ENCODE measurements around the genes RASL12 and CILP.

GRCh38 chr15:64985330-64985960, 4.3 kb downstream of the SPG21 start:
- PRO-cap: no peak
- RAMPAGE, long total RNA, 2 experiments: no peak in any of the 2 experiments

GRCh38 chr15:65043940-65044557, 1.1 kb upstream of the SLC51B start:
- PRO-cap: no peak
- RAMPAGE, long total RNA, 2 experiments: no peak in any of the 2 experiments

DNA sequence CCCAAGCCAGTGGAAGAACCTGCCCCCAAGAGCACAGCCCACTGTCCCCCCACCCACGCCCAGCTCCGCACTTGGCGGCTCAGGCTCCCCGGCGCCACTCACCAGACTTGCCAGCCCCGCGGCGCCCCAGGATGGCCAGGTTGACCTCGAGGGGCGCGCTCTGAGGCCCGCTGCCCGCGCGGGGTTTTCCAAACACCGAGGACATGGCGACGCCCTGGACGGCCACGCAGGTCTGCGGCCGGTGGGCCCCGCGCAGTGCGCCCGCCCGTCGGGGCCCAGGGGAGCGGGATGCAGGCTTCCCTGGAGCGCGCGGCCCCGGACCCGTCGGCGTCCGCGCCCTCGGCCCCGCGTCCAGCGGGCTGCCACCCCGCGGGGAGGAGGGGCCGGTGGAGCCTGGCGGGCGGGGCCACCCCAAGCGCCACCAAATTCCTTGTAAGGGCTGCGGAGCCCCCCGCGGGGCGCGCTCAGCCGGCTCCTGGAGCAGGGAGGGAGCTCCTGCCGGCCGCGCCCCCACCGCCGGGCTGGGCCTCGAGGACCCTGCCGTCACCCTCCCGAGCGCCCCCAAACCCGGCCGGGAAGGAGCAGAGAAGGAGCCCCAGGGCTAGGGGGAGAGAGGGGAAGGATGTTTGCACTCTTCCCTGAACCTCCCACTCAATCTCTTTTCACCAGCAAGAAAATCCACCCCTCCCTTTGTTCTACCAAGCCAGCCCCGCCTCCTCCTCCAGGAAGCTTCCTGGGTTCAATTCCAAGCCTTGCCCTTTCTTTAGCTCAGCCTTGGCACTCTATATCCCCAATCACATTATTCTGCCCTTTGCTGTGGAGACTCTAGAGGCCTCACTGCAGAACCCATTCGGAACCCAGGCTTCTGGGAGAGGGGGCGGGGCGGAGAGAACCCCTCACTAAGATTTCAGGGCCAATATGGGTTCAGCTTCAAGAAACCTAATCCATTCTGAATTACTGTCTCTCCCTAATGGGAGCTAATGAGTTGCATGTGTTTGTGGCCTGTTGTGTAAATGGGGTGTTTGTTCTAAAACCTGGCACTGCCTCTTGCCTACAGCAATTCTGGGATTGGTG, at the start of gene RASL12:
TSS of gene RASL12 (minus strand) at position 361 of the 1,074 bp plus-strand sequence.
- PRO-cap: unidirectional peak, minus-strand start at position 361 of the sequence; bidirectional peak, plus-strand start at position 564 of the sequence, minus-strand start at position 361 of the sequence; unidirectional peak, minus-strand start at position 664 of the sequence
- RAMPAGE, long total RNA, 2 experiments: no peak in any of the 2 experiments

GRCh38 chr15:65088654-65089173, 12.2 kb downstream of the KBTBD13 start:
- PRO-cap: no peak
- RAMPAGE, long total RNA, 2 experiments: no peak in any of the 2 experiments

GRCh38 chr15:65089196-65089830, 12.8 kb downstream of the KBTBD13 start:
- PRO-cap: no peak
- RAMPAGE, long total RNA, 2 experiments: no peak in any of the 2 experiments

DNA sequence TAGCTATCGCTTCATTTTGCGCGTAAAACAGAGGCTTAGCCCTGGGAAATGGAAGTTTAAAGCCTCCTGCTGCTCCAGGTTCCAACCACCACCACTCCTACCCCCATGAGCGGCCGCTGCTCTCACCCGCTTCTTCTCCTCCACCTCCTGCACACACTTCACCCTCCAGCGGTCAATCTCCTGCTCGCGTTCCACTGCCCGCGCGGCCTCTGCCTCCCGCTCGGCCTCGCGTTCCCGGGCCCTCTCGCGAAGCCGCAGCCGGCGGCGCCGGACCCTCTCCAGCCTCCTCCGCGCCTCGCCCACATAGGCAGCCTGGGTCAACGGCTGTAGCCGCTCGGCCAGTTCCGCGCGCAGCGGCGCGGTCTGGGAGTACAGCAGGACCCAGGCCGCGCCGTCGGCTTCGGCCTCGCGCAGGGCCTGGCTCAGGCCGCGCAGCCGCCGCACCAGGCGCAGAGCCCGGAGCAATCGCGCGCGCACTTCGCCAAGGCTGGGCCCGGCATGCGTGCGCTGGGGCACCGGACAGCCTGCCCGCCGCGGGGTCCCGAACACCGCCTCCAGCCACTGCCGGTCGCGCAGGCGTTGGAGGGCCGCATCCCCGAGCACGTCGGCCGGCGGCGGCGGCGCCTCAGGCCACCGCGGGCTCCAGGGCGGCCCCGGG, 693 bp downstream of the PDCD7 start:
- PRO-cap: no peak
- RAMPAGE, long total RNA, 2 experiments: no peak in any of the 2 experiments

GRCh38 chr15:65211387-65211845, at the start of gene CILP:
Gene CILP (minus strand): TSS chr15:65211473.
- PRO-cap: no peak
- RAMPAGE, long total RNA, 2 experiments: start-site peak on the minus strand in 1 of 2 experiments, at chr15:65211472-65211477 at its widest, 56 reads per replicate

DNA sequence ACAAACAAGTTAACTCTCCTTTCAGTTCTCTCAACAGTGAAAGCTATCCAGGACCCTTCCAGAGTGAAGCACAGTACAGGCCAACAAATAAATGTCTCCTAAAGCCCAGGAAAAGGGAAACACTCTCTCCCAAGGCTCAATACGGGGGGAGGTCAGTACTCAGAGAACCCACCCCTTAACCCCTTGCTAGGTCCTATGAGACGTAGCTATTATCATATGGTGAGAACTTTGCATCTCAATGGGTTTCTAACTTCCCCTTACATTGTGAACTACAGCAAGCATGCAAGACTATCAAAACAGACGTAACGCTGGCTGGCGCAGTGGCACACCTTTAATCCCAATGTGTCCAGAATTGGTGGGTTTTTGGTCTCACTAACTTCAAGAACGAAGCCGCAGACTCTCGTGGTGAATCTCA, 13.2 kb upstream of the PARP16 start:
- PRO-cap: no peak
- RAMPAGE, long total RNA, 2 experiments: no peak in any of the 2 experiments

DNA sequence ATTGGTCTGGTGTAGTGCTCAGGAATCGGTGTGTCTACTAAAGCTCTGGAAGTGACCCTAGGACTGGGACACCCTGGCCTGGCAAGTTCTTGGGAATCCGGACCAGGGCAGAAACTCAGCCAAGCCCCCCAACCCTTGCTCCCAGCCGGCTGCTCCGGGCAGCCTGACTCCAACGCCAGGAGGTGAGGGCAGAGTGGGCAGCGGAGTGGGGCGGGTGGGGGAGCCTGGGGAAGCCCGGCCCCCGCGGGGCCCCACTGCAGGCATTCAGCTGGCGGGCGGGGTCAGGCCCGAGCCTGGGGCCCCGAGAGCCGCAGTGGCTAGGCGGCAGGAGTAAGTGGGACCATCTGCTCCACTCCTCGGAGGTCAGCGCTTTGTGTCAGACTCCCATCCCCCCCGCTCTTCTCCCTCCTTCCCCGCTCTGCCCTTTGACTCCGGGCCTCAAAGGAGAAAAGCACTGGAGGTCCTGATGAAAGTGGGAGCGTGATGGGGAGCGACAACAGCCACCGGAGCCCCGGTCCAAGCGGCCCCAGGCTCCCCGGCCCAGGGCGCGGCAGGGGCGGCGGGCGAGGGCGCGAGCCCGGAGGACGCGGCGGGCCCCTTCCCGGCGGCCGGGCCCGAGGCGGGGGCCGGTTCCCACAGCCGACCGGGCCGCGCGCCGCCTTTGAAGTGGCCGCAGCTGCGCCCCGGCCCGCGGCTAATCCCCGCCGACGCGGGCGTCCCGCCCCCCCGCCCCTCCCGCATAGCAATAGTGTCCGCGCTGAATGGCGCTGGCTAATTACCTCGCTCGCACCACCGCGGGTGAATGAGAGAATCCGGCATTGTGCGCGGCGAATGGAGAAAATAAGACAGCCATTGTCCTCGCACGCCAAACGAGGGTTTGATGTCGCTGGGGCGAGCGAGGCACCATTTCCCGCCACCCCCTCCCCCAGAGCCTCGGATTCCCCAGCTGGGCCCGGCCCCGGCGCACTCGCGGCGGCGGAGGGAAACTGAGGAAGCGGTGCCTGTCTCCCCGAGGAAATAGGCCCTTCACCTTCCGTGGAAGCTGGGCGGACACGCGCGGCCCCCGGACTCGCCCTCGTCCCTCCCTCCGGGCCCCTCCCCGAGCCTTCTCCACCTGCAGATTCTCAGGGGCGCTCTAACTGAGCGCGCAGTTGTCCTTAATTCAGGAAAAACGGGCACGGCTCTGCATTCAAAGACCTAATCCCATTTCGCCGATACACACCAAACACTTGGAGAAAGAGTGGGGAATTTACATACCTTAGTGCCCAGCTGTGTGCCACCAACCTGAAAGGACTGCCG, 22.4 kb downstream of the IGDCC3 start:
- PRO-cap: no peak
- RAMPAGE, long total RNA, 2 experiments: no peak in any of the 2 experiments

DNA sequence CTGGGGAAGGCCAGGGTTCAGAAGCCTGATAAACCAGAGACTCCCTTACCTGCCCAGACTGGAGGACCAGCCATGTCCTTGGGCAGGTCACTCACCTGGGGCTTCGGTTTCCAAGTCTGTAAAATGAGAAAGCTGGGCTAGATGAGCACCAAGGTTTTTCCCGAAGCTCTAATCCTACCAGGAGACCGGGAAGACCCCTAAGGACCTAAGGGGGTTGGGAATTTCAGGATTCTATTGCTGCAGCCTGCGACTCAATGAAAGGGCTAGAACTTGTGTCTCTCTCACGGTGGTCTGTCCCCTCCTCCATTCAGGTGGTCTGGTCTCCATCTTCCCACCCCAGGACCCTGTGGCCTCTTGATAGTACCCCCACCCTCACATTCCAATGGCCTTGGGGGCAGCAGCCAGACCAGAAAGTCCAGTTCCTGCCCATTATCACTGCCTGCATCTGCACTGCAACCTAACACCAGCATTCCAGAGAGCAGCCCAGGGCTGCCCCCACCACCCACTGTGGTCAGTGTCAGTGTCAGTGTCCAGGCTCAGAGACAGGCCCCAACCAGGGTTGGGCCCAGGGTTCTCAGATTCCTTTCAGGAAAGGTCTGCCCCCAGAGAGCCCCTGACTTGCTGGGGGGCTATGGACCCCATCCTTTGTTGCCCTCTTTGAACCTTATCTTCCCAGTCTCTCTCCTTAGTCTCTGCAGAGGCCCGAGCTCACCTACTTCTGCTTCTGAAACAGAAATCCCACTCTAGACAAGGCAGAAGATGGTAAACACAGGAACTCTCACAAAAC, 12.6 kb downstream of the IGDCC3 start:
- PRO-cap: no peak
- RAMPAGE, long total RNA, 2 experiments: no peak in any of the 2 experiments

DNA sequence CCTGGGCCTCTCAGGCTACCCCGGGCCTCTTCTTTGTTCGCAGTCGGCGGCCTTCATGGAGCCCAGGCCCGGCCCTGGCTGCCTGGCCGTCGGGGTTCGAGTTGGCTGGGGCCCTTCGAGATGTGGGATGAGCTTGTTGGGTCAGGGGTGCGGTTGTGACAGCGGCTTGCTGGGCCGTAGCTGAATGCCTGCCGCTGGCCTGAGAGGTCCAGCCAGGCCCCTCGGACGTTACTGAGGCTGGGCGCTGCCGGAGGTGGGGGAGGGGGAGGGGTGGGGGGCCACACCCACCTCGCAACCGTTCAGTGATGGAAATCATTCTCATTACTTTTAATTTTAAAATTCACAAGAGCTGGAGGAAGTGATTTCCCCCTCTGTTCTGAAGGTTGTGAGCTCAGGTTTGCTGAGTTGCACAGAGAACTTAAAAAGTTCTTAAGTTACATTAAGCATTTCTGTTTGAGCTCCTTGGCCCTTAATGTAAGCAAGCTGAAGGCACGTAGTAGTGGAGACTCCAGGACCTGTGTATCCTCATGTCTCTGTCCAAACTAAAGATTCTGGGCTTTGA, 771 bp downstream of the HACD3 start:
- PRO-cap: no peak
- RAMPAGE, long total RNA, 2 experiments: no peak in any of the 2 experiments

DNA sequence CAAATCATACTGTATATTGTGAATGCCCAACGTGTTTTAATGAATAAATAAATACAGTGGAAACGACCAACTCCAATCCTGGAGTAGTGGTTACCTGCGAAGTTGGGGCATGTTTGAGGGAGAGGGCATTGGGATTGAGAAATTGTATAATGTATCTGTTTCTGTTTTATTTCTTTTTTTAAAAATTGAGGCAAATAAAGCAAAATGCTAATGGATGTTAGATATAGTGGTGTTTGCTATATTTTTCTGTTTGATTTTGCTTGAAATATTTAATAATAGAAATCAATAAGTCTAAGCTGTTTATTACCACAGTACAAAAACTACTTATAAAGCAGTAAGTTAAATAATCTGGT, 9.6 kb downstream of the HACD3 start:
- PRO-cap: no peak
- RAMPAGE, long total RNA, 2 experiments: no peak in any of the 2 experiments

- PRO-cap: no peak
- RAMPAGE, long total RNA, 2 experiments: no peak in any of the 2 experiments
Measured at GRCh38 chr15:65772865-65773198, 19.3 kb downstream of the DENND4A start.

GRCh38 chr15:65789782-65790586, 2.1 kb downstream of the DENND4A start:
- PRO-cap: no peak
- RAMPAGE, long total RNA, 2 experiments: no peak in any of the 2 experiments

- PRO-cap: no peak
- RAMPAGE, long total RNA, 2 experiments: no peak in any of the 2 experiments
Measured at GRCh38 chr15:65818651-65819538, 26.8 kb upstream of the DENND4A start.

- PRO-cap: no peak
- RAMPAGE, long total RNA, 2 experiments: no peak in any of the 2 experiments
Measured at GRCh38 chr15:65878820-65879082, 9.5 kb downstream of the RAB11A start.

DNA sequence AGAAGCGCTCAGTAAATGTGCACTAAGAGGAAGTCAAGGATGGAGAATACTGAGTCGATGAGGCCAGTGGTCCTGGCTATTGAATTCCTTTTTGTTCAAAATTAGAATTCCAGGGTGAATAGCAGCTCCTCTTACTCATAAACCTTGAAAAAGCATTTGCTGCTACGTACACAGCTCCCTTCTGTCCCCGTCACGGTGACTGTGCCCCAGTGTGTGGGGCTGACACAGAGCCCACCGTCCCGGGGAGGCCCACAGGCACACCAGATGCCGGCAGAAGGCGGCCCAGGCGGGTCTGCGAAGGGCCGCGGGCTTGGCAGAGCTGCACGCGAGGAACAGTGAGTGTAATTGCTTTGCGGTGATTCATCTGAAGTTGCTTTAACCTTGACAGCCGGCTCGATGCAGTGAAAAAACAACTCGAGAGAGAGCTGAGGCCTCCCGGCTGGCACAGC, 172.9 kb downstream of the MEGF11 start:
- PRO-cap: no peak
- RAMPAGE, long total RNA, 2 experiments: no peak in any of the 2 experiments

GRCh38 chr15:66369714-66370099, 13.2 kb upstream of the TIPIN start:
- PRO-cap: no peak
- RAMPAGE, long total RNA, 2 experiments: no peak in any of the 2 experiments

GRCh38 chr15:66370100-66370806, 13.8 kb upstream of the TIPIN start:
- PRO-cap: no peak
- RAMPAGE, long total RNA, 2 experiments: no peak in any of the 2 experiments

- PRO-cap: no peak
- RAMPAGE, long total RNA, 2 experiments: no peak in any of the 2 experiments
Measured at GRCh38 chr15:66500900-66501734, 3.5 kb downstream of the RPL4 start.

Measured in lower leg skin (tissue), 2 donors.